MCF 10A (cell line): ENCODE data around the genes TRRAP, ZNF655, CYP3A43 and OR2AE1.

- PRO-cap, result no peak
- RRBS, result no CpG with 5 or more reads among the region's 4 CpGs
Measured at GRCh38 chr7:98641388-98642049, 24.4 kb downstream of the NPTX2 start.

DNA sequence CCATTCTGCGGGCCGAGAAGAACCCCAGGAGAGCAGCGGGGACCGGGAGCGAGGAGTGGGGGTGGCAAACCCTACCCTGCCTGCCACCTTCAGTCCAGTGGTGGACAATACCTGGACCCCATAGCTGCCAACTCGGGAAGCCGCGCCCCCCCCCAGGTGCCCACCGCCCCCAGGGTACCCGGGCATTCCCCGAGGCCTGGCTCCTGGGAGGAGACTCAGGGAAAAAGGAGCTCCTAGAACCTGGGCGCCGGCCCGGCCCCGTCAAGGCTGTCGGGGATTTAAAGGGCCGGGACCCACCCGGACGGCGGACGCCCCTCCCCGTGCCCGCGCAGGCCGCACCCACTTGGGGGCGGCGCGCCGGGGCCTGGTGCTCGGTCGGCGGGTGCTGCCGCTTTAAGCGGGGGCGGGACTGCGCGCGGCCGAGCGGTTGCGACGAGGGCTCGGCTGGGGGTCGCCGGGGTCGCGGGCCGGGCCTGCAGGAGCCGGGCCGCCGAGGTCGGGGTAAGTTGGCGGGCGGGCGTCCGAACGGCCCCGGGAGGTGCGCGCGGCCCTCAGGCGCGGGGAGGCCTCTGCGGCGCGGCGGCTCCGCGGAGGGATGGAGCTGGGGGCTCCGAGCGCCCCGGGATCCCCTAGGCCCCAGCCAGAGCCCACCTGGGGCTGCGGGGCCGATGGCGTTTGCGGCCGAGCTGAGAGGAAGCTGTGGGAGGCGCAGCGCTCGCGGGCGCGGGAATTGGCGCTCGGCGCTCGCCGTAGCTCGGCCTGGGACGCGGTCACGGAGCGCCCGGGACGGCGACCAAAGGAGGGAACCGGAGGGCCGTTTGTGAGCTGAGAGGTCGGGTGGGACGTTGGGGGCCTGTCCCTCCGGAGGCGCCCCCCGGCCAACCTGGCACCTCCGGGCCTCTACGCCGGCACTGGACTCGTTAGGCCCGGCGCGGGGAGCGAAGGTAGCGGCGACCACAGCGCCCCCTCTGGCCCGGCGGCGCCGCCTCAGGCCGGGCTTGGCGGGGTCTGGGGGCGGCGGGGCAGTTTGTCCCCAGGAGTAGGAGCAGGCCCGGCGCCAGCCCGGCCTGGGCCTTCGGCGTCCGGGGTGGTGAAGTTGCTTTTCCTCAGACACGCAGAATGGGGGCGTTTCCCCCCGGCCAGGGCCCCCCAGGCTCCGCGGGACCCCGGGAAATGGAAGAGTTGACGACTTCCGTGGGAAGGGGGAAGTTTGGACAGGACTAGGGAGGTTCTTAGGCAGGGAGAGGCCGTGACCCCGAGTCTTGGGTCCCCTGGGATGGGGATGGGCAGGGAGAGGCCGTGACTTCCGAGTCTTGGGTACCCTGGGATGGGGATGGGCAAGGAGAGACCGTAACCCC lies at the start of gene TRRAP:
TSS of gene TRRAP (plus strand) at position 396 of the 1,358 bp plus-strand sequence.
- PRO-cap, result bidirectional peak, plus-strand start at position 396 of the sequence, minus-strand start at position 280 of the sequence; bidirectional peak, plus-strand start at position 1,025 of the sequence, minus-strand start at position 913 of the sequence
- RRBS, result under 1% methylated on average over 65 of the region's 141 CpGs

DNA sequence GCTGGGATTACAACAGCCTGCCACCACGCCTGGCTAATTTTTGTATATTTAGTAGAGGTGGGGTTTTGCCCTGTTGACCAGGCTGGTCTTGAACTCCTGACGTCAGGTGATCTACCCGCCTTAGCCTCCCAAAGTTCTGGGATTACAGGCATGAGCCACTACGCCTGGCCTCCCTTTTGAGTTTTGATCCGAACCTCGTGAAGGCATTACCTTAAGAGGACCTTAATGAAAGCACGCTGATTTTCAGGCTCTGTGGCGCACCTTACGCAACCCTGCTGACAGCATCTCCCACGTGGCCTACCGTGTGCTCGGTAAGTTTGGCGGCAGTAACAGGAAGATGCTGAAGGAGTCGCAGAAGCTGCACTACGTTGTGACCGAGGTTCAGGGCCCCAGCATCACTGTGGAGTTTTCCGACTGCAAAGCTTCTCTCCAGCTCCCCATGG lies 43.2 kb downstream of the TRRAP start:
- PRO-cap, result no peak
- RRBS, result no CpG with 5 or more reads among the region's 17 CpGs

DNA sequence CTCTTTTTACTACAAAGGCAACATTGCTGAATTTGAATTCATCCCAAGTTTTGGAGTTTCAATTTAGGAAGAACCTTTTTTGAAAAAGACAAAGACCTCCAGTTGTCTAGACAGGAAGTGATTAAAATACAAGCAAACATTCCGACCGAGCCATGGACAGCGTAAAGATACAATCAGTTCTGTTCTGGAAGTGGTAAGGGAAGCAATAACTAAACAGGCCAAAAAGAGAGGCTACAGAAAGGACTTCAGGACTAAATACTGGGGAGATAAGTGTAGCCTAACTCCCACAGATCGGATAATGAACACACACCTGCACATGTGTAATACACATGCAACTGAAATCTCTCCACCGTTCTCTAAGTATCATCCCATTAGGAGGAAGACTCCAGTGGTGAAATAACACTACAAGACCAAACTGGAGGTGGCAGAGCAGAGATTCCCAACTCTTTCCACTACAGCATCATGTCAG lies 100.9 kb downstream of the SMURF1 start:
- PRO-cap, result no peak
- RRBS, result no CpG with 5 or more reads among the region's 5 CpGs

DNA sequence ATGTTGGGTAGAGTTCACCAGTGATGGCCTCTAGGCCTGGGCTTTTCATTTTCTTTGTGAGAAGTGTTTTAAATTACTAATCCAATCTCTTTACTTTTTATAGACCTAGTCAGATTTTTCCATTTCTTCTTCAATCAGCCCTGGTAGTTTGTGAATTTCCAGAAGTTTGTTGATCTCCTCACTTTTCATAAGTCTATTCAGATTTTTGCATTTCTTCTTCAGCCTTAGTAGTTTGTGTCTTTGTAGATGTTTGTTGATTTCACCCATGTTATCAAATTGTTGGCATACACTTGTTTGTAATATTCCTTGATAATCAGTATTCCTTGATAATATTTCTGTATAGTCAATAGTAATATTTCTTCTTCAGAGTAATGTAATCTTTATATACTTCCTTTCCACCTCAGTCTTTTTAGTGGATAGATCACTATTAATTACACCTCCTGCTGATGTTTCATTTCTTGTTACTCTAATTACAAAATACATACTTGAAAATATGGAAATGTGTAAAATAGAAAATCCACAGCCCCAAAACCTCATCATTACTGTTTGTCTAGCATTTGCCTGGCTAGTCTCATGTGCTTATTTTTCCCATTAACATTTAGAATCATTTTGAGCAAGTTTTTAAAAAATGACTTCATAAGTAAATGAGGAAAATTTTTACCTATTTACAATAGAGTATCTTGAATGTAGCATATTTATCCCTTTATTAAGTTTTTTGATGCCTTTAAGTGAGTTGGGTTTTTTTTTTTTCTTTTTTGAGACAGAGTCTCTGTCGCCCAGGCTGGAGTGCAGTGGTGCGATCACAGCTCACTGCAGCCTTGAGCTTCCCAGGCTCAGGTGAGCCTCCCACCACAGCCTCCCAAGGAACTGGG lies 79.3 kb downstream of the SMURF1 start:
- PRO-cap, result no peak
- RRBS, result no CpG with 5 or more reads among the region's 2 CpGs

GRCh38 chr7:99103731-99104327 lies 40.1 kb downstream of the SMURF1 start:
- PRO-cap, result no peak
- RRBS, result no CpG with 5 or more reads among the region's 13 CpGs

GRCh38 chr7:99109105-99110182 lies 34.5 kb downstream of the SMURF1 start:
- PRO-cap, result no peak
- RRBS, result no CpG with 5 or more reads among the region's 10 CpGs

DNA sequence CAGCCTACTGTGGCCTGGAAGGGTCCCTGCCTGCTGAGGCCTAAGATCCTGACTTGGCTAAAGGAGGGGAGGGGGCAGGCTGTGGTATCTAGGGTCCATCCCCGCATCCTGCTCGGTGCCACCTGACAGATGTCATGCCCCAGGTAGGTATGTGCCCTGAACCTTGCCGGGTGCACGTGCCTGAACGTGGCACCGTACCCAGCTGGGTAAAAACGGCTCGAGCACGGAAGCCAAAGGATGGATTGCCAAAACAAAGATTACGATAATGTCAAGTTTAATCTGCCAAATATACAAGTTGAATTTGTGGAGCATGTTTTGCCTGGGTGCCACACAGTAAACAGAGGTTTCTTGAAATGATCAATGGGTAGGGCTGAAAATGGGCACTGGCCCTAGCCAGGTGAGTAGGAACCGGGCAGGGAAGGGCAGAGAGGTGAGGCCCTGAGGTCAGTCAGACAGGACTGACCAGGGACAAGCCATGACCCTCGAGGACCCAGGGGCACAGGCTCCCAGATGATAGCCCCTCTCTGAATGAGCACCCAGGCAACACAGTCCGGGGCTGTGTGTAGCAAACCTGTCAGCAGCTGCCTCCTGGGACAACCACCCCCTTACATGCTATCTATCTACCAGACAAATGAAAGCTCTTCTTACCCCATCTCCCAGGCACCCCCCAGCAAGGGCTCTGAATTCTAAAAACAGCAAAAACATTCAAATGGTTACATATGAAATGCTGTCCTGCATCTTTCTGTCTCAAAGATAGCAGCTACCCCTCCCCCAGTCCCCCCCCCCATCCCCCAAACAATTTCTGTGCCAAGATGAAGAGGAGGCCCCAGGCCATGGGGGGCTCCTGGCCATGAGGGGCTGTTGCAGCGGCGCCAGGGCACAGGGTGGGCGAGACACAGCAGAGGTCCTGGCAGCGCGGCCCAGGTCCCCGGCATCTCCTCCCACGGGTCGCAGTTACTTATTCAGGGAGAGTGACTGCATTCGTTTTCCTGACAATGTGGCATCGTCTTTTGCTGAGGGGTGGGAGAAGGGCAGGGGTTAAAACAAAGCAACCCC lies 12.3 kb downstream of the PDAP1 start:
- PRO-cap, result no peak
- RRBS, result no CpG with 5 or more reads among the region's 23 CpGs

DNA sequence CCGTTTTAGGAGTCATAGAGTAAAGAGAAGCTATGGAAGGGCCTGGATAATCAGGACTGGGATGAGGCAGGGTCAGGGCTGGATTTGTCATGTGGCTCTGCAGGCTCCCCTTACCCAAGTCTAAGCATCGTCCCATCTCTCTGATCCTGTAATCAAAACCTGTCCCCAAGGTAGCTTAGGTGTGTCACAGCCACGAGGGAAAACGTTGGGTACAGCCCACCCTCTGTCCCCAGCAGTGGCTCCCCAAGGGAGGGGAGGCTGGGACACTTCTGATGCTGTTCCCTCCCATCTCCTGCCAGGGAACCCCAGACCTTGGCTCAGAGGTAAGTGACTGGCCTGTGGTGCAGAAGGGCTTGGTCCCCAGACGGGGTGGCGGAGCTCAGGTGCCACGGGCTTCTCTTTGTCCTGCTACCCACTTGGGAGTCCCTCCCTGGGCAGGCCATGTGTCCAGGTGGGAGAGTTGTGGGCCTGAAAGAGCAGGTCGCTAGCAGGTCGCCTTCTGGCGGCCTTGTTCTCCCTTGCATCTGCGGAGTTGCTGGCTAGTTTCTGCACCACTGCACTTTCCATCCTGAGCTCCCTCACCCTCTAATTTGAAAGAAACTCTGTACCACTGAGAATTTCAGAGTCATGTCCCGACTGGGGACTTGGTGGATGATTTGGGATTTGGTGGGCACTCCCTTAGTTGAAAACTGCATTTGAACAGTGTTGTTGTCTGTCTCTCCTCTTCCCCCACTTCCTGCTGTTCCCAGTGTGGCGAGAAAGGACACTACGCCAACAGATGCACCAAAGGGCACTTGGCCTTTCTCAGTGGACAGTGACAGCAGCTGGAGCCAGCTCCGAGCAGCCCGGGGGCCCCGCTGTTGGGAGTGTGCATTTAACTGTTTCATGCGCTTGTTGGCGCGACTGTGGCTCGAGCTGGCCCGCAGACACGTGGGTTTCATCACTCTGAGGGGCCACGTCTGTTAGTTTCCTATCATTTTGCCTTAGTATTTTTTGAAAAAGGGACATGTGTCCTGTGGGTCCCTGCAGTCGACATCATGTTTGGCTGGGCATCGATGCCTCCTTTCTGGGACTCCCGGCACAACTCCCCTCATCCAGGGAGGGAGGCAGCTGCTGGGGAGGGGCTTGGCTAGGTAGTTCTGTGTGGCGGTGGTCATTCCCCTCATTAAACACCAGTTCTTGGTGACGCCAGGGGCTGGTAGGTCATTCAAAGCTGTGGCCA lies 9.9 kb downstream of the ATP5MF start:
- PRO-cap, result no peak
- RRBS, result no CpG with 5 or more reads among the region's 29 CpGs

DNA sequence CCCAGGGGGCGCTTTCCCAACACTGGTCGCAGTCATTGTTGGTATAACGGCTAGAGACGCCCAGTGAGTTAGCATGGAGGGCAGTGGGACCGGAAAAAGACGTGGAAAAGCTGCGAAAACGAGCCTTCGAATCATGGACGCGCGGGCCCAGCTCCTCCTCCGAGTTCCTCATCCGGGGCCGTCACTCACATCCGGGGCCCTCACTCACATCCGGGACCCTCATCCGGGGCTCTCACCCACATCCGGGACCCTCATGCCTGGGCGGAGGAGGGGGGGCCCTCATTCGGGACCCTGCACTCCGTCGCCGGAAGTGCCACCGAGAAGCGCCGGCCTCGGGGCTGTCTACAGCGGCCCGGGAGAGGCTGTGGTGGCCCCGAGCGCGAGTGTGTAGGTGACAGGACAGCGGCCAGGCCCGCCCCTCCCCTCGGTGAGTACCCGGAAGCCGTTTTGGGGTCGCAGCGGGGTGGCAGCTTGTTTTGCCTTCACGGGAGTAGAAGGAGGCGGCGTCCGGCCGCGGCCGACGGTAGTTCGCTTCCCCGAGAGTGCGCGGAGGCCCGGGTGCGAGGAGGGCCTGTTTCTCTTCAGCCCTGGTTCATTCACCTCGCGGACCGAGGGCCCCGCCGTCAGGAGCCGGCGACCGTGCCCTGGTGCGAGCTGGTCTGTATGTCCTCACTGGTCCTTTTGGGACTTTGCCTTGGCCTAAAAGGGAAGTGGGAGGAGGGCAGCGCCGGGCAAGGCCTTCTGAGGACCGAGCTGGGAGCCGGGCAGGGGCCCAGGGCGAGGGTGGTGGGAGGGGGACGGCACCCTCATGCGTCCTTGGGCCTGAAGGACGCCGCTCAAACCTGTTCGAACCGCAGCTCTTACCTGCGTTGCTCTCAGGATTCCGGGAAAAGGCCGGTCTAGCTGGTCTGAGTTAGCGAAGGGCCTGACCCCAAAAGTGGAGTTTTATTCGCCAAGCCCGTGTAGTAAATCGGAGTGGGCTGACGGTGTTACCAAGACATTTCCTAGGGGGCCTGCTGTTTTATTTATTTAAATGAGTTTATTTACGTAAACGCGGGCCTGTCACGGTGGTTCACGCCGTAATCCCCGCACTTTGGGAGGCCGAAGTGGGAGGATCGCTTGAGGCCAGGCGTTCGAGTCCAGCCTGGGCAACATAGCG lies at the start of gene ZNF655:
TSS of gene ZNF655 (plus strand) at position 282 of the 1,159 bp plus-strand sequence.
- PRO-cap, result bidirectional peak, plus-strand start at position 282 of the sequence, minus-strand start at position 183 of the sequence; bidirectional peak, plus-strand start at position 599 of the sequence, minus-strand start at position 546 of the sequence
- RRBS, result under 1% methylated on average over 46 of the region's 94 CpGs

GRCh38 chr7:99579775-99580794 lies 18.0 kb upstream of the TMEM225B start:
- PRO-cap, result no peak
- RRBS, result no CpG with 5 or more reads among the region's 59 CpGs

- PRO-cap, result no peak
- RRBS, result no CpG with 5 or more reads among the region's 26 CpGs
Measured at GRCh38 chr7:99624216-99624974, 7.6 kb downstream of the ZSCAN25 start.

DNA sequence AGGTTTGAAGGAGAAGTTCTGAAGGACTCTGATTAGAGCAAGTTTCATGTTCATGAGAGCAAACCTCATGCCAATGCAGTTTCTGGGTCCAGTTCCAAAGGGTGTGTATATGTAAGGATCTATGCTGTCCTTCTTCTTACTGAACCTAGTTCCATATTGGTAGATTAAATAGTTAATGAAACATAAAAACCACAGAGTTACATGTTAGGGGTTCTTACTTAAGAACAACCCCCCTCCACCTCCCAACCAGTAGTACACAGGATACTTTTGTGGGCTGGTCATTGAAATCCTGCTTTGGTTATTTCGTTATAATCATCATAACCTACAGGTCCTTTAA lies 29.7 kb downstream of the CYP3A5 start:
- PRO-cap, result no peak
- RRBS, result no CpG with 5 or more reads among the region's 1 CpG

DNA sequence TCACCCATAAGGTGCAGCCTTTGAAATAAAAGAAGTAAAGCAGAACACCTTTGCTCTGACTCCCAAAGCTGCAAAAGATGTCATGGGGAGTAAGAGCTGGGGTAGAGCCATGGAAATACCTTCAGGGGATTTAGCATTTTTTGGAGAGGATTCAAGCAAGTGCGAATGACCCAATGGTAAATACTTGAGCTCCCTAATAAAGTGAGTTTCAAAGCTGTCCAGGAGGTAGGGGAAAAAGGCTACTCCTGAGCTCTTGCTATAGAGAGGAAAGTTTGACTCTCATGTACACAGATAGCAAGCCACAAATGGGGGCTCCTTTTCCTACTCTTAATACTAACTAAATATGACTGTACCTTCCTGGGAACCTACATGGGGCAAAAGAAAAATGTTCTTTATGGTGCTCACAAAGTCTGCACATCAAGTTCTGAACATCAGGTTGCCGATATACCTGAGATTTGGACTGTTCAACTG lies 15.3 kb upstream of the CYP3A5 start:
- PRO-cap, result no peak
- RRBS, result no CpG with 5 or more reads among the region's 2 CpGs

- PRO-cap, result no peak
- RRBS, result no CpG with 5 or more reads among the region's 5 CpGs
Measured at GRCh38 chr7:99780464-99781380, 3.3 kb downstream of the CYP3A4 start.

DNA sequence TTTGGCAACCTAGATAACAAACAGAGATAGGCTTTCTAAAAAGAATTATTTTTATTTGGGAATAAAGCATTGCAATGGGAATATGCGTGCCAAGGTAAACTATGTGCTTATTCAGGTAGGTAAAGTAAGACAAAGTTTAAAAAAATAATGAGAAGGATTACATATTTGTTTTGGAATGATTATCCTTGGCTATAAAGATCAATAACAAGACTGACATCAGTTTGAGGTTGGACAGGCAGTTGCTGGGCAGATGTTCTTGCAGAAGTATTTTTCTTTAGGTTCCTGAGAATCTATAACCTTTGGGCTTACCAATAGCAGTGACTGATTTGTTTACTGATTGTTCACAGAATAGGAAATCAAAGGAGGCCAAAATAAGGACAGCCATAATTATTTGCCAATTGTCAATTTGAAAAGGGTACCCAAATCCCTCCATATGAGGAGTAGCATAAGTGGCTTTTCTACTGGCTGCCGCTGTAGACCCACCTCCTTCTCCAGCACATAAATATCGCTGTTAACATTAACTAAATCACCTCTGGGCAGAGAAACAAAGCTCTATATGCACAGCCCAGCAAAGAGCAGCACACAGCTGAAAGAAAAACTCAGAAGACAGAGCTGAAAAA lies at the start of gene CYP3A43:
TSS of gene CYP3A43 (plus strand) at position 529 of the 620 bp plus-strand sequence.
- PRO-cap, result no peak
- RRBS, result no CpG with 5 or more reads among the region's 3 CpGs

GRCh38 chr7:99876747-99877363 lies at the start of gene OR2AE1:
OR2AE1 (minus strand) TSS chr7:99877033.
- PRO-cap, result no peak
- RRBS, result no CpG with 5 or more reads among the region's 4 CpGs

DNA sequence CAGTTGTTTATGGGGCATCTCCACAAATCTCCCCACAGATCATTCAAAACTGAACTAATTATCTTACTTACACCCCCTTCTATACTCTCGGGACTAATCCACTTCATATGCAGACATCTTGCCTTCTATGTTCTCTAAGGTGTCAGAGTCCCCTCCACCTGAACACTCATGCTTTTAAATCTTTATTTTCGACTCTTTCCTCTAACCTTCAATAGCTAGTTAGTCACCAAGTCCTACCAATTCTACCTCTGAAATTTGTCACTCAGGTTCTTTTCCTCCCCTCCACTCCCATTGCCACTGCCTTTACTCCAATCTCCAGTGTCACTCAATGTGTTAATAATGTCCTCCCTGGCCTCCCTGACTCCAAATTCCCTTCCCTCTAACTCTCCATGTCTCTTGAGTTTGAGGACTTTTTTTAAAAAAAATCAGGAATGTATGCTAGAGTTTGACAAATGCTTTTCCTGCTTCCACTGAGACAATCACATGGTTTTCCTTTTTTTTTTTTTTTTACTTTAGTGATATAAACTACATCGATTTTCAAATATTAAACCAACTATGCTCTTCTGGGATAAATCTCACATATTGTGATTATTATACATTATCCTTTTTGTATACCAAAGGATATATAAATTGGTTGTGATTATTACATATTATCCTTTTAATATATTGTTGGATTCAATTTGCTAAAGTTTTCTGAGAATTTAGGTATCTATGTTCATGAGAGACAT lies 16.8 kb upstream of the OR2AE1 start:
- PRO-cap, result unidirectional peak, minus-strand start at position 479 of the sequence
- RRBS, result no CpG with 5 or more reads among the region's 3 CpGs

DNA sequence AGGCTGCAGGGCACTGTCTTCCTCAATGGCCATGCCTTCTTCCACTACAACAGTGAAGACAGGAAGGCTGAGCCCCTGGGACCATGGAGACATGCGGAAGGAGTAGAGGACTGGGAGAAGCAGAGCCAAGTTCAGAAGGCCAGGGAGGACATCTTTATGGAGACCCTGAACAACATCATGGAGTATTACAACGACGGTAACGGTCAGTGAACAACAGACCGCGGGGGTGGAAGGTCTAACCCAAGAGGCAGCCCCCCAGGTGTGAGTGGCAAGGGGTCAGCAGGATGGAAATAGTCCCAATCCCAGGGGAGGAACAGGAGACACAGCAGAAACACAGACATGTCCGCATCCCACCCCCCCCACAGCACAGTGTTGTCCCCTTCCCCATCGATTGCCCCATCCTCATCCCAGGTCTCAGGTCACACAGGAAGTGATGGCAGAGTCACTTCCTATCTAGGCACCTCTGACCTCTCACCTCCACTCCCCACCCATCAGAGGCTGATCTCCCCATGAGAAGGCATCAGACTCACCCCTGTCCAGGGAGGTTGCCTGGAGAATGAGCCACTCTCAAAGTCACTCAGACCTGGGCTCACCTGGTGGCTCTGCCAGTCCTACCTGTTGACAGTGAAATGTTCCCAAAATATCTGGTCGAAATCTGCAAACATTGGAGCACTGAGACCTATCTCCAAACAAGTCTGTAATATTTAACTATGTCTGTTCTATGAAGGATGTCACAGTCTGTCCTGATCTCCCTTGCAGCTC lies 7.6 kb upstream of the AZGP1 start:
- PRO-cap, result no peak
- RRBS, result no CpG with 5 or more reads among the region's 9 CpGs

GRCh38 chr7:100040269-100040867 lies 9.2 kb upstream of the ZSCAN21 start:
- PRO-cap, result no peak
- RRBS, result no CpG with 5 or more reads among the region's 8 CpGs